A375 (cell line): Measurements from ENCODE around the genes NSF, CDC27 and TBX21.

- RAMPAGE, long total RNA, result no peak
Observed at GRCh38 chr17:46047534-46047953, 48.5 kb downstream of the STH start.

GRCh38 chr17:46054479-46055059, 55.5 kb downstream of the STH start:
- RAMPAGE, long total RNA, result no peak

DNA sequence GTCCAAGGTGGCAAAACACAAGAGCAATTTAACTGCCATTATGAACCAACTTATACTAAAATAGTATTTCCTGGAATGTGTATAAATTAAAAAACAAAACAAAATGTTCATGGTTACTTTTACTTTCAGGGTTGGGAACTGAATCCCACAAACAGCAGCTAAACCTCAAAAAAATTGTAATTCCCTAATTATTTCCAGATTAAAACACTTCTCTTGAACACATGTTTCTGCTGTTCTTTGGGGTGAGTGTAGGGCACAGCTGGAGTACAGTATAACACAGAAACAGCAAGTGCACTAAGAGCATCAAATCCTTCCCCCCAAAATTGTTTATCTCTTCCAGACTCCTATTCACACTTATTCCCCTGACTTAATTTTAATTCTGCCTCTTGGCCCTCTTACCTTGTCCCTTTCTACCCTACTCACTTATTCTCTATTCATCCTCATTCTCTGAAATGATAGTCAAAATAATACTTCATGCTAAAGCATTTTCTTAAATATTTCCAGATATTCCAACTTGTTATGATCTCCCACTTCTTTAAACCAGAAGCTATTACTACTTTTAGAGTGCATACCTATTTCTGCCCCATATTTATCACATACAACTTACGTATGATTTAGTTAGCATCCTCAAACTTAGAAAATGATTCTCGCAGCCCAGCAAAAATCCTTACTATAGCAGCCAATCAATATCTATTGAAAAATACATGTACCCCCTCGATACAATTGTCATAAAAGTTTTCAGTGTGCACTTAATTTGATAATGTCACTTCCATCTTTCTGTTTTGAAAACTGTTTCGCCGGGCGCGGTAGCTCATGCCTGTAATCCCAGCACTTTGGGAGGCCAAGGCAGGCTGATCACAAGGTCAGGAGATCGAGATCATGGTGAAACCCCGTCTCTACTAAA, 56.2 kb downstream of the KANSL1 start:
- RAMPAGE, long total RNA, result no peak

- RAMPAGE, long total RNA, result no peak
Observed at GRCh38 chr17:46590391-46590732, at the start of gene NSF. TSS of gene NSF (plus strand) at chr17:46590669.

DNA sequence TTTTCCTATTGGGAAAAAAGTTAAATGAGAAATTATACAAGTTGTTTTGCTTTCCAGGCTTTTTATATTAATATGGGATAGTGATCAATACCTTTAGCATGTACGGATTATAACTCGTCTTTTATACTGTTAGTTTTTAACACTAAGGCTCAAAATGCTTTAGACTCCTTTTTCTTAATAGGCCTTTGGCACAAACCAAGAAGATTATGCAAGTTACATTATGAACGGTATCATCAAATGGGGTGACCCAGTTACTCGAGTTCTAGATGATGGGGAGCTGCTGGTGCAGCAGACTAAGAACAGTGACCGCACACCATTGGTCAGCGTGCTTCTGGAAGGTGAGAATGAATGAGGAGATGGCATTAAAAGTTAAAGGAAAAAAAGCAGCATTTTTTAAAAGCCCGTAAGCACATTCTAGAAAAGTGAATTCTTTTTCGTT, 107.7 kb downstream of the WNT3 start:
- RAMPAGE, long total RNA, result no peak

GRCh38 chr17:46716123-46716322, 102.5 kb downstream of the WNT3 start:
- RAMPAGE, long total RNA, result no peak

DNA sequence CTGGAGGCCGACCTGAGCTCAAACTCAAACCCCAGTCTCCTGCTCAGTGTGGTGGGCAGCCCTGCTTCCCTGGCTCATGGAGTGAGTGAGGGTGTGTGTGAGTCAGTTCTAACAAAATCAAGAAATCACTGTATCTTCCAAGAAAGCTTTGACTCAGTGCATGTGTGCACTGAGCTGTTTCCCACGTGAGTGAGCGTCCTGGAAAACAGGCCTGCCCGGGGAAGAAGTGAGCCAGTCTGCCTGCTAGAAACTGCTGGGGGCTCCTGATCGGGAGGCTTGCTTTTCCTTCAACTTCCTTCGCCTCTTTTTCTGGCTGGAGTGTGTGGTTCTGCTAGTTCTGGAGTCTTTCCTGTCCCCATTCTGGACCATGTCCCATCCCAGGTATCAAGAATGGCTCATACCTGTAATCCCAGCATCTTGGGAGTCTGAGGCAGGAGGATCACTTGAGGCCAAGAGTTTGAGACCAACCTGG, 15.1 kb upstream of the WNT3 start:
- RAMPAGE, long total RNA, result no peak

DNA sequence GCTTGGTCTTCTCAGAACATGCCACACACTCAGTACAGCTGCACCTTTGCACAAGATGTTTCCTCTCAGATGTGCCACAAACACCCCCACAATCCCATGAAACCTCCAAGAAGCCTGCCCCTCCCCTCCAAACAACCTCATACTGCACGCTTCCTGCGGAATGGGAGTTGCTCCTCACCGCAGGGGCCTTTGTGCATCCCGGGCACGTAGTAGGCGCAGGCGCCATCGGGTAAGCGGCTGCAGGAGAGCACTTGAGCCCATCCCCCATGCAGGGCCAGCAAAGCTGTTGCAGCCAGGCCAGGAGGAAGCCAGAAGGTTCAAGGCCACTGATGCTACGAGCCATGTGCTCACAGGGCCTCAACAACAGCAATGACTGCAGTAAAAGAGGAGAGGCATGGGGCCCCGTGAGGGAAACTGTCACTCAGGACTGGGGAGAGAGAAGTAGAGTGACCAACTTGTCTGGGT, 20.5 kb downstream of the GOSR2 start:
- RAMPAGE, long total RNA, result no peak

GRCh38 chr17:47017019-47017320, 37.9 kb upstream of the RPRML start:
- RAMPAGE, long total RNA, result no peak

- RAMPAGE, long total RNA, result no peak
Observed at GRCh38 chr17:47152444-47153260, 36.4 kb downstream of the CDC27 start.

- RAMPAGE, long total RNA, result no peak
Observed at GRCh38 chr17:47188638-47189389, at the start of gene CDC27. TSS of gene CDC27 (minus strand) at chr17:47189295.

DNA sequence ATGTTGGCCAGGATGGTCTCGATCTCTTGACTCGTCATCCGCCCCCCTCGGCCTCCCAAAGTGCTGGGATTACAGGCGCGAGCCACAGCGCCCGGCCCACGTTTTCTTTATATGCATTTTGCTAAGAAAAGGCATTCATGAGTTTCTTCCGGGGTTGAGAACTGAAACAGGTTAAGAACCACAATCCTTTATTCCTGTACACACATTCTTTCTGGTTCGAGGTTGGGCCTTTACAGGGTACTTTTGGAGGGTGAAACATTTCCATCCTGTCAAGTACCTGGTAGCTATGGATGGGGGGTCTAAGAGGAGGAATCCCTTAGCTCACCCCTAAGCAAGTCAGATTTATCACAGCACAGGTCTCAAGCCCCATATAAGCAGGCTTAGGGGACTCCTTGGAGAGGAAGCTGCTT, 1.1 kb upstream of the KPNB1 start:
- RAMPAGE, long total RNA, result no peak

DNA sequence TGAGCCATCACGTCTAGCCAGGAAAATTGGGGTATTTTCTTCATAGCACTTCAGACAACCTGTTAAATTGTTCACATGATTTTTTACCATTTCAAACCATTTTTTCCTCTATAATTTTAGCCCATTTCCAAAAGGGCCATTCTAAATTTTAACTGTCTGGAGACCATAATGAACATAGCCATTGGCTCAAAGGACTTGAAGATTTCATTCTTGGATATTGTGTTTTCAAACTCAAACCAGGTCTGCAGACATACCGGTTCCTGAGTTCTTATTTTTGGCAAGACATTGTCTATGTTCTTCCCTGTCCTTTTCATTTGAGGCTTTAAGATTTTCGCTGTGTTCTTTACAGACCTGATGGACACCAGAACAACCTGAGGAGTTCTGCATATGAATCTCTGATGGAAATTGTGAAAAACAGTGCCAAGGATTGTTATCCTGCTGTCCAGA, 21.3 kb upstream of the TBKBP1 start:
- RAMPAGE, long total RNA, result no peak

DNA sequence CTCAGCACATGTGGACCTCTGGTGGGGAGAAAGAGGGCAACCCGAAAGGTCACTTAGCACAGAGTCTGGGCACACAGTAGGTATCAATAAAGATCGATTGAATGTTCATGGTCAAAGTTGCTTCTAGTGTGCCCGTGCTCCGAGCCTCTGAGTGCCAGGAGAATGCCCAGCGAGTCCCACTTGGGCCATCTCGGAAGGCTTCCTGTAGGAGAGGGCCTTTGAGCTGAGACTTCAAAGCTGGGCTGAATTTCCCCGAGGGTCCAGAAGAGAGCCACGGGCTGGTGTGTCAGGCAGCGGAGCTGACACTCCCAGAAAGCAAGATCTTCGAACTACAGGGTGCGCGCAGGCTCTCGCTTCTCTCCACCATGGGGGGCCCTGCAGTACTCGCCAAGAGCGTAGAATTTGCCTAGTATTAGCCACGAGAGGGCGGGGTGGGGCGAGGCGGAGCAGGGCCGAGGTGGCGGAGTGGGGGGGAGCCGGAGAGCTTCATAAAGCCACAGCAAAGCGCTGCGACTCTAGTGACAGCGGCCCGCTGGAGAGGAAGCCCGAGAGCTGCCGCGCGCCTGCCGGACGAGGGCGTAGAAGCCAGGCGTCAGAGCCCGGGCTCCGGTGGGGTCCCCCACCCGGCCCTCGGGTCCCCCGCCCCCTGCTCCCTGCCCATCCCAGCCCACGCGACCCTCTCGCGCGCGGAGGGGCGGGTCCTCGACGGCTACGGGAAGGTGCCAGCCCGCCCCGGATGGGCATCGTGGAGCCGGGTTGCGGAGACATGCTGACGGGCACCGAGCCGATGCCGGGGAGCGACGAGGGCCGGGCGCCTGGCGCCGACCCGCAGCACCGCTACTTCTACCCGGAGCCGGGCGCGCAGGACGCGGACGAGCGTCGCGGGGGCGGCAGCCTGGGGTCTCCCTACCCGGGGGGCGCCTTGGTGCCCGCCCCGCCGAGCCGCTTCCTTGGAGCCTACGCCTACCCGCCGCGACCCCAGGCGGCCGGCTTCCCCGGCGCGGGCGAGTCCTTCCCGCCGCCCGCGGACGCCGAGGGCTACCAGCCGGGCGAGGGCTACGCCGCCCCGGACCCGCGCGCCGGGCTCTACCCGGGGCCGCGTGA, at the start of gene TBX21:
TBX21 (plus strand) TSS at position 518 of the 1,104 bp plus-strand sequence.
- RAMPAGE, long total RNA, result no peak

GRCh38 chr17:47735490-47736182, 2.6 kb downstream of the TBX21 start:
- RAMPAGE, long total RNA, result no peak

DNA sequence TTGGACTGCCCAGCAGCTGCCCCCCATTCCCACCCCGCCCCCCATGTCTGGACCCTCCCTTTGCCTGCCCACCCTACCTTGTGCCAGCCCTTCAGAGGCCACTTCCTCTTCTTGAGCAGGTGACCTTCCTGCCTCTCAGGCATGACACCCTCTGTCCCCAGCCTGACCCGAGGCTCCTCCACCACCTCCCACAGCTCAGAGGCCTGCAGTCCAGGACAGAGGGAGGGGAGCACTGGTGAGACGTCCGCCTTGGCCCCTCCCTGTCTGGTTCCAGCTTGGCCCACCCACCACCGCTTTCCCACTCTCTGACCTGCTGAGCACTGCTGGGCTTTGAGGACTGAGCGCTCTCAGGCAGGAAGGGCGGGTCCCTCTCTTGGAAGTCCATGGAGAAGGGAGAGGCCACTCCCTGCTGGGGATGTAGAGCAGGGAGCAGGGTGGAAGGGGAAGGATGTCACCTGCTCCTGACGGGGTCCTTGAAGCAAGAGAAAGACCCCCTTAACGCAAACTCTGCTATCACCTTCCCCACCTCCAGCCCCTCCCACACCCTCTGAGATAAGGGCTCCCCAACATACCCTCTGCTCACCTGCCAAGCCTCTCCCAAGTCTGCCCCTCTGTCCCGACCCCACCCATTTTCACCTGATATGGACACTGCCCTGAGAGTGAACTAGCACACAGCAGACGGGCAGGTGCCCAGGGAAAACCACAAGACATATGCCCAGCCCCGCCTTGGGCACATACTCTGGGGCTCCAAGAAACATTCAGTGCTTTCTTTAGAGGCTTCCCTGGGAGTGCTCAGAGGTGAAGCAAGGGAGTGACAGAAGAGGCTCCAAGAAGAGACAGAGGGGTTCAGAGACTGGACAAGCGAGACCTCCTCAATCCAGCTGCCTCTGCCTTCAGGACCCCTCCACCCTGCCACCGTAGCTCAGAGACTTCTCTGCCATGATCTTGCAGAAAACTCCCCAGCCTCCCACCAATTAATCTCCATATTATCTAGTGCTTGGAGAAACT, 1.4 kb downstream of the OSBPL7 start:
- RAMPAGE, long total RNA, result no peak

DNA sequence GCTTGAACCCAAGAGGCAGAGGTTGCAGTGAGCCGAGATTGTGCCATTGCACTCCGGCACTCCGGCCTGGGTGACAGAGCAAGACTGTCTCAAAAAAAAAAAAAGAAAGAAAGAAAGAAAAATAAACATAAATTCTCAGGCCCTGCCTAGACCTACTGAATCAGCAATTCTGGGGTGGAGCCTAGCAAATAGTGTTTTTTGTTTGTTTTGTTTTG, 1.6 kb downstream of the MRPL10 start:
- RAMPAGE, long total RNA, result no peak

DNA sequence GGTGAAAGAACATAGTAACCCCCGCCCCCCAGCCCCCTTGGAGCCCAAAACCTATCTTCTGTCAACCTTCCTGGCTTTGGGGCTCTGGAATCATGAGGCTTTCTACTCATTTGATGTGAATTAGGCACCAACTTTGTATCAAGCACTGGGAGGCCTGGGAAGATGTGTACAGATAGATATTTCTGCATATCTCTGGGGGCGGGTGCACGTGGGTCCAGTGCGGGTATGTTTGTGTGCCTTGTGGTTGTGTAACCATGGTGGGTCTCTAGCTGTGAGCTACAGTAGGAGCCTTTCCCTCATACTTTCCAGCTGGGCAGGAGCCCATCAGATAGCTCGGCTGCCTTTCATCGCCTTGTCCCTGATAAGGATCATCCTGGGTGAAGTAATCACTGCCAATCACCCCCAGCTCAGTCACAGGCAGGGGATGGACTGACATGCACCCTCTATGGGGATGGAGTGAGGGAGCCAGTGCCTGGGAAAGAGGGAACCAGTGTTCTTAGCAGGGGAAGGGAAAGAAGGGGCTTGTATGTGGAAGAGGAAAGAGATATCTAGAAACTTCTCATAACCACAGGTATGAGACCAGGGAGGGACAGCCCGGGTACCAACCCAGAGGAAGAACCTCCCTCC, 3.1 kb upstream of the SCRN2 start:
- RAMPAGE, long total RNA, result no peak

- RAMPAGE, long total RNA, result no peak
Observed at GRCh38 chr17:47883135-47883919, 12.7 kb upstream of the SP2 start.

DNA sequence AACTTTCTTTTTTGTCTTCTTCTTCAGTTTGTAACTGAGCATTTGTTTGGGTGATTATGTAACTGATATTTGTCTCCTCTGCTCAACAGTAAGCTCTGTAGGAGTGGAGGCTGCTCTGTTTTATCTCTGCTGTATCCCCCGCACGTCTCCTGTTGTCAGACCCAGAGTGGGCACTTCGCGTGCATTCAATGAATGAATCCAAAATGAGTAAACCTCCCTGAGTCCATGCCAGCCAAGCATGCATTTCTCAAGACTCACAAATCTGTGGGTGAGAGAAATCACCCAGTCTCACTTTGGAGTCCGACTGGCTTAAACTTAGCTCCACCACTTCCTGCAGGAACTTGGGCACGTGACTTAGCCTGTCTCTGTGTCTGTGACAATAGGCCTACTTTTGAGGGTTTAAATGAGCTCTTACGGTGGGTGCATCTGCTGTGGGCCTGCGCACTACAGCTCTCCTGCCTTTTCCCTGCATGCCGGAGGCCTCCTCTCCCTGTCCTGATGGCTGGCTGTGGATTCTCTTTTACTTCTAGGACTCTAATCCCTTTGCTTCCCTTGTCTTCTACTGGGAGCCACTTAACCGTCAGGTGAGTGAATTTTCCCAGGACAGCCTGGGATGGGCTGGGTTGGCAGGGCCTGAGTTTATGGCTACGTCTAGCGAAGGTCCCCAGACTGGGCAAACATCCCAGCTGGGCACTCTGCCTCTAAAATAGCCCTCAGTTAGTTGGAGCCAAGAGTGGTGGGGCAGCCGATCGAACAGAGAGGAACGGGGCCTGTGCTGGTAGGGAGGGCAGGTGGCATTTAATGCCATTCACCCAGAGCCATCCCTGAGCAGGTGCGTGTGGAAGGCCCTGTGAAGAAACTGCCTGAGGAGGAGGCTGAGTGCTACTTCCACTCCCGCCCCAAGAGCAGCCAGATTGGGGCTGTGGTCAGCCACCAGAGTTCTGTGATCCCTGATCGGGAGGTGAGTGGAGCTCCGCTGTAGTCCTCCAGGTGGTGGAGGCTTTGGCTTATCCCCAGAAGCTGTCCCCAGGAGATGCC, 4.0 kb downstream of the PNPO start:
- RAMPAGE, long total RNA, result no peak